ENCODE measurements around the genes CYP19A1 and MAPK6.

GRCh38 chr15:50244713-50245268 is 20.7 kb downstream of the HDC start:
- PRO-cap, 3 experiments = no peak in any of the 3 experiments
- RAMPAGE, long total RNA = no peak
- RRBS, 2 experiments = no CpG with 5 or more reads among the region's 4 CpGs

GRCh38 chr15:50249284-50249847 is 16.2 kb downstream of the HDC start:
- PRO-cap, 3 experiments = no peak in any of the 3 experiments
- RAMPAGE, long total RNA = no peak
- RRBS, 2 experiments = no CpG with 5 or more reads among the region's 4 CpGs

DNA sequence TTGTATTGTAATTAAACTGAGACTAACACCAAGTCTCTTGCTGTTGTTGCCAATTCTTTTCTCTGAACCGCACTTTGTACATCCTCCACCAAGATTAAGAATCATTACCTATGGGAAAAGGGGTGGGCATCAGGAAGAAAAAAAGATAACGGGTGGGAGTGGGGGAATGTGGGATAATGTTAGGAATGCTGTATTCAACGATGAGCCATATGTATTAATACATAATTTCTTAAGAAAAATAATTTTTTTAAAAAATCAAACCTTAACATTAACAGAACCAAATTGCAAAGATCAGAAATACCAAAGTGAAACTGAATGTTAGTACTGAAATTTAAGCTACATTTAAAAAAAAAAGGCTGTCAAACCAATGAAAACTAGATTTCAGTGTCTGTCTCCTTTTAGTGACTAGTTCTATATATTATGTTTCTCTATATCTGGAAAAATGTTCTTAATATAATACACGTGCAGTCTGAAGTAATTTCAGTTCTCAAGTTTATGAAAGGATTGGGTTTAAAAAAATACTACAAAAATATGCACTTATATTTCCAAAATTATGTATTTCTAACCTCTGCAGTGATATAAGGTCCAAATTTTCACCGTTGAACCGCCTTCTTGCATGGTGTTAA is 20.0 kb upstream of the TRPM7 start:
- PRO-cap, 3 experiments = no peak in any of the 3 experiments
- RAMPAGE, long total RNA = no peak
- RRBS, 2 experiments = no CpG with 5 or more reads among the region's 6 CpGs

DNA sequence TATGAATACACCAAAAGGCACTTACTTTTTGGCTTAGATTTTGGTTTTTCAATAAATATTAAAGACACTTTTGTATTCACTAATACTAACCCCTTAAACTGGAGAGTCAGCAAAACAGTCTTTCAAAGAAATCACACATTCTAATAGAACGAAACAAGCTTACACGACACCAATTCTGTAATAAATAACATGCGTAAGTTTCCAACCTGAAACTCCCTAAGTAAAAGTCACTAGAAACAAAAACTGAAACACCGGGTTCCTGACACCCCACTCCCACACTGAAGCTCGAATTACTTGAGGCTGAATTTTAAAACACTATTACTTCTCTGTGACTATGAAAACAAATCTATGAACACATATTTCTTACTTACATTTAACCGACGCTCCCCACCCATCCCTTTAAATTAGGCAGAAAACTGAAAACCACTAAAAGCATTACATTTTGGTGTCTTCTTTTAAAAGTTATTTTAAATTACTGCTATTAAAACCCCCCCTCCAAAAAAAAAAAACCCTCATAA is 1.0 kb downstream of the SPPL2A start:
- PRO-cap, 3 experiments = no peak in any of the 3 experiments
- RAMPAGE, long total RNA = no peak
- RRBS, 2 experiments = no CpG with 5 or more reads among the region's 7 CpGs

DNA sequence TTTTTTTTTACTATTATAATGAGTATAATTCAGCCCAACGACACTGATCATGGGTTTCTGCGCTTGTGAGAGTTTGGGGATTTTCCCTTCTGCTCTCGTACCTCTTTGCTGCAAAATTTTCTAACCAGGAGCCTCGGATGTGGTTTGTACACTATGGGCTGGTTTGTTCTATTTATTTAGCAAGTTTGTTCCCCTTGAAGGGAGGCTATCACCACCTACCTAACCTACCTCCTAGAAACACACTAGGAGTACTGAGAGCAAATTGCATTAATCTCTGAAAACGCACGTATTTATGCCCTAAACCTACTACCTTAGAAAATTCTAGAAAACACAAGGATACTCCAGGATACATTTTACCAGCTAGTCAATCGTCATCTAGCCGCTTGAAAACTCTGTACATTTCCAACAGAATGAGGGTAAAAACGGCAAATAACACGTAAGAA is 1.2 kb upstream of the AP4E1 start:
- PRO-cap, 3 experiments = no peak in any of the 3 experiments
- RAMPAGE, long total RNA = no peak
- RRBS, 2 experiments = no CpG with 5 or more reads among the region's 10 CpGs

- PRO-cap, 3 experiments = no peak in any of the 3 experiments
- RAMPAGE, long total RNA = no peak
- RRBS, 2 experiments = no CpG with 5 or more reads among the region's 3 CpGs
These were observed 77.5 kb upstream of the TNFAIP8L3 start for GRCh38 chr15:51172208-51172667.

DNA sequence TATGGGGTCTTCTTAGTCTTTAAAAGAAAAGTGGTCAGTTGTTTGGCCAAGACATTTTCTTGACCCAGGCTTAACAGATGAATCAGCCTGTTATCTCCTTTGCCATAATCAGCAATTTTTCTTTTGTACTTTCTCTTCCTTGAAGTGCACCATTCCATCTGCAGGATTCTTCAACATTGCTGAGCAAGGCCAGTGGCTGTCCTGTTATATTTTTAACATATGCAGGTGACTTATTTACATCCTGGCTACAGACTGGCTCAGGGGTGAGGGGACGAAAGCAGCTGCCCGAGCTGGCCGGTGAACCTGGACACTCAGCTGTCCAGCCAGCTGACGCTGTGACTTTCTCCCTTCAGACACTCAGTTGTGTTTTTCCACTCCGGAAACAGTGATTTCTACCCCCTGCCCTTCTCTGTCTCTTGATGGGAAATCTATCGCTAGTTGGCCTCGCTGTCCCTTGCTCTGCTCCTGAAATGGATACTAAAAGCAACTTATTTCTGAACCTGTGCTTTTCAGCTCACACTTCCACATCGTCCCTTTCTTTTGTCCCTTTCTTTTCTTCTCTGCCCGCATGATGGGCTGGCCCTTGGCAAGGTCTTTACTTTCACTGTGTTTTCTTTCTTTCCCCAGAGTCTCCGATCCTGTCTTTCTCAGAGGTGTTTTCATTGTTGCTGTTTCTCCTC is 96.6 kb upstream of the TNFAIP8L3 start:
- PRO-cap, 3 experiments = peak in 1 of 3 experiments; most common plus-strand start position 326 of the sequence (in 1); most common minus-strand start position 181 of the sequence (in 1)
- RAMPAGE, long total RNA = no peak
- RRBS, 2 experiments = 10 to 11% methylated on average over 2 of the region's 10 CpGs

DNA sequence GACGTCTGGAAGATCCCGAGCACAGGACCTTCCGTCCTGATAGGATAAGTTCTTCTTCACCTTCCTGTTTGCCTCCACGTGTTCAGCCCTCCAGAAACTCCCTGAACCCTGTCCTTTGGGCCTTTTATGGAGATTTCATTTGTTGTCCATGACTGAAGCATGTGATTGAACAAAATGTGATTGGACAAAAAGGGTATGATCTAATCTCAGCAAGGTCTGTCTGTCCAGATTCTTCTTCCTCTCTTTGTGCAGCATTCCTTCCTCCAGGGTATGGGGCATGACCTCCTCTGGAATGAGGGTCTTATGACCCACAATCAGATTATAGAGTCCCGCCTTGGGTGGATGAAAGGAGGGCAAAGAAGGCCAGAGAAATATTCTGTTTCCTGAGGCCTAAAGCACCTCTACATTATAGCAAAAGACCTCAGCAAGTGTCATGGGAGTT is at the start of gene CYP19A1:
TSS of gene CYP19A1 (minus strand) at position 100 of the 442 bp plus-strand sequence.
- PRO-cap, 3 experiments = no peak in any of the 3 experiments
- RAMPAGE, long total RNA = no peak
- RRBS, 2 experiments = no CpG with 5 or more reads among the region's 5 CpGs

DNA sequence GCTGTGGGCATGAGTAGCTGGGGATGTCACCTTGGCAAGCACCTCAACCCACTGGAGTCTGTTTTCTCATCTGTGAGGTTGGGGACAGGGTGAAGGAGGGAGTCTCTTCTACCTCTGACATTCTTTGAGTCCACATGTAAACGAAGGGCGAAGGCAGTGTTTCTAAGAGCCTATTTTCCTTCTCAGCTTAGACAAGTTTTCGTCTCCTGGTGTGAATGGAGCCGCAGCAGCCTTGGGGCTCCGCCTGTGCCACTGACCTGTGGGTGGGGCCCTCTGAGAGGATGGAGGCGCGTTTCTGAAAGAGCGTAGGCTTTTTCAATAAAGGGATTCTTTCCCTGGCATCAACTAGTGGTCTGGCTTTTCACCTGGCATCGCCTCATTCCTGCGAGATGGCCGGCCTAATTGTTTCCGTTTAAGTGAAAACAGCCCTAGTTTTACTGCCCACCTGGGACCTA is 736 bp downstream of the GLDN start:
- PRO-cap, 3 experiments = no peak in any of the 3 experiments
- RAMPAGE, long total RNA = no peak
- RRBS, 2 experiments = no CpG with 5 or more reads among the region's 12 CpGs

DNA sequence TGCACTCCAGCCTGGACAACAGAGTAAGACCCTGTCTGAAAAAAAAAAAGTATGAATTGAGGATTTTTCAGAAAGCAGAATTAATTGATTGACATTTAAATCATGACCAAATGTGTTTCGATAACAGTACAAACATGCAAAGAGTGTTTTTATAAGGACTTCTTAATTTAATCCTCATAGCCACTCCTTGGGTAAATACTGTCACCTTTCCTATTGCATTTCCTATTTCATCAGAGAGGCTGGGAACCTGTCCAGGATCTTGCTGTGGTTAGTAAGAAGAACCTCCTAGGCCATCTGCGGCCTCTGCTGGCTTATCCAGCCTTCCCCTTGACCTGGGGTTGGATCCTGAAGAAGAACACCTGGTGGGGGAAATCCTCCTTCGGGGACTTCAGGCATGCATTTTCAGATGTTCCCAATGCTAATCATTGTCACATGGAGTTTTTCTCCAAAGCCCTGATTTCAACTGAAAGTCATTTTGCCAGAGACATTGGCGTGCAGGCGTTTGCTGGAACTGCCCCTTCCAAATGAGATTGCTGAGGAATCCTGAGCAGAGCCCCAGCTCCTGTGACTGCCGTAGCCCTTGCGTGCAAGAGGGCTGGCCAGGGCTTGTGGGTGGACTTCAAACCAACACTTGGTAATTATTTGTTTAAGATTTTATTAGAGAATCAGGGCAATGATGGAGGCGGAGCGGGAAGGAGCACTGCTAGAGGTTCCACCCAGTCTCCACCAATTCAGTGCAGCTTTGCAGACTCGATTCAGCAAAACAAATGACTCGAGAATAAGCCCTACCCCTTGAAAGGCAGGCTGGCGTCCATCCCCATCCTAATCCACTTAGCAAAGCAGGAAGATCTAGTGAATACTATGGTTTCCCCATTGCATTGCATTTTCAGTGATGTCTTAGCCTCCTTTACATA is 25.6 kb downstream of the GLDN start:
- PRO-cap, 3 experiments = no peak in any of the 3 experiments
- RAMPAGE, long total RNA = no peak
- RRBS, 2 experiments = no CpG with 5 or more reads among the region's 12 CpGs

- PRO-cap, 3 experiments = no peak in any of the 3 experiments
- RAMPAGE, long total RNA = no peak
- RRBS, 2 experiments = no CpG with 5 or more reads among the region's 15 CpGs
These were observed 35.8 kb downstream of the GLDN start for GRCh38 chr15:51377069-51377826.

- PRO-cap, 3 experiments = no peak in any of the 3 experiments
- RAMPAGE, long total RNA = no peak
- RRBS, 2 experiments = no CpG with 5 or more reads among the region's 4 CpGs
These were observed 1.8 kb downstream of the LYSMD2 start for GRCh38 chr15:51735538-51736205.

- PRO-cap, 3 experiments = no peak in any of the 3 experiments
- RAMPAGE, long total RNA = no peak
- RRBS, 2 experiments = no CpG with 5 or more reads among the region's 2 CpGs
These were observed 17.0 kb downstream of the TMOD3 start for GRCh38 chr15:51846411-51846911.

- PRO-cap, 3 experiments = no peak in any of the 3 experiments
- RAMPAGE, long total RNA = no peak
- RRBS, 2 experiments = no CpG with 5 or more reads among the region's 3 CpGs
These were observed 19.6 kb downstream of the TMOD3 start for GRCh38 chr15:51848782-51849704.

GRCh38 chr15:51907606-51907828 is 64.1 kb downstream of the LEO1 start:
- PRO-cap, 3 experiments = no peak in any of the 3 experiments
- RAMPAGE, long total RNA = no peak
- RRBS, 2 experiments = no CpG with 5 or more reads among the region's 2 CpGs

- PRO-cap, 3 experiments = peak in 3 of 3 experiments; most common plus-strand start chr15:52019229 (in 2); most common minus-strand start chr15:52019034 (in 2)
- RAMPAGE, long total RNA = start-site peak on the plus strand at chr15:52019196-52019263, 84 and 46 reads in 2 replicates
- RRBS, 2 experiments = 2% methylated on average over 18 of the region's 63 CpGs
These were observed at the start of gene MAPK6 for GRCh38 chr15:52018301-52019378. TSS of gene MAPK6 (plus strand) at chr15:52019219.

- PRO-cap, 3 experiments = no peak in any of the 3 experiments
- RAMPAGE, long total RNA = no peak
- RRBS, 2 experiments = no CpG with 5 or more reads among the region's 4 CpGs
These were observed 18.4 kb downstream of the MAPK6 start for GRCh38 chr15:52037168-52038162.

GRCh38 chr15:52179150-52180203 is 11.7 kb downstream of the GNB5 start:
- PRO-cap, 3 experiments = peak in 3 of 3 experiments; most common plus-strand start chr15:52179505 (in 2); most common minus-strand start chr15:52179354 (in 1)
- RAMPAGE, long total RNA = start-site peak on the minus strand at chr15:52179893-52179981, 52 and 18 reads in 2 replicates
- RRBS, 2 experiments = 2 to 3% methylated on average over 41 of the region's 111 CpGs

- PRO-cap, 3 experiments = no peak in any of the 3 experiments
- RAMPAGE, long total RNA = no peak
- RRBS, 2 experiments = 57 to 59% methylated on average over 4 of the region's 6 CpGs
These were observed 5.9 kb downstream of the MYO5C start for GRCh38 chr15:52289449-52290296.

- PRO-cap, 3 experiments = no peak in any of the 3 experiments
- RAMPAGE, long total RNA = no peak
- RRBS, 2 experiments = no CpG with 5 or more reads among the region's 6 CpGs
These were observed 9.8 kb downstream of the MYO5A start for GRCh38 chr15:52518845-52519338.

All from skeletal muscle tissue (tissue), 7 donors.